Colonic mucosa (tissue), 1 donor: ENCODE measurements around a stretch of chr18.

DNA sequence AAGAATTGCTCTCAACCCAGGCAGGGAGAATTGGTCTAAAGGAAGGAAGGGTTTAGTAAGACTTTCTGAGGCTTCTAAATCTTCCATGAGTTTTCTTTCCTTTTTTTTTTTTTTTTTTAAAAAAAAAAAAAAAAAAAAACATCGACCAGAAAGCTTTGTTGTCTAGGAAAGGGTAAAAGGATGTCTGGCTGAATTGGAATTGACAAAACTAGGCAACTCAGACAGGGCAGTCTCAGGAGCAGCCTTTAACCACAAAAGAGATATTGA lies 429.3 kb upstream of the CELF4 start:
- PRO-cap, result no peak

GRCh38 chr18:40085182-40085640 lies 1869.8 kb upstream of the PIK3C3 start:
- PRO-cap, result no peak

- PRO-cap, result no peak
These were observed 83.7 kb downstream of the PIK3C3 start for GRCh38 chr18:42038754-42039186.

GRCh38 chr18:42339382-42339682 lies 384.3 kb downstream of the PIK3C3 start:
- PRO-cap, result no peak

DNA sequence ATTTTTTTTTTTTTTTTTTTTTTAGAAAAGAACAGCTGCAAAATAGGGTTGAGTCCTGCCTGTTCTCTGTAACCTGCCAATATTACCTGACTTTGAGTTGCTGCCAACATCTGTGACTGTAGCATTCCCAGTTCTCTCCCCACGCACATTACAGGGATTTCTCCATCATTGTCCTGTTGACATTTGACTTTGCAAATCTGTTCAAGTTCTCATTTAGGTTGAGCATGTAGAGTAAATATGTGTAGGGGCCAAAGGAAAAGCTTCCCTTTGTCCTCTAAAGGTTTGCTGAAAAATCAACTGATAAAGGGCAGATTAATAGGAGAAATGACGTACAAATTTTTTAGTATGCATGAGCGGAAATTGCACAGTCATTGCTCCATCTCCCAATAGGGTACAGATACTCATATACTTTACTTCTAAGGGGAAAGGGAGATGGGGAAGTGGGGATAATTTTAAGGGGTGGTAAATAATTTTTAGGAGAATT lies 385.5 kb downstream of the PIK3C3 start:
- PRO-cap, result no peak

DNA sequence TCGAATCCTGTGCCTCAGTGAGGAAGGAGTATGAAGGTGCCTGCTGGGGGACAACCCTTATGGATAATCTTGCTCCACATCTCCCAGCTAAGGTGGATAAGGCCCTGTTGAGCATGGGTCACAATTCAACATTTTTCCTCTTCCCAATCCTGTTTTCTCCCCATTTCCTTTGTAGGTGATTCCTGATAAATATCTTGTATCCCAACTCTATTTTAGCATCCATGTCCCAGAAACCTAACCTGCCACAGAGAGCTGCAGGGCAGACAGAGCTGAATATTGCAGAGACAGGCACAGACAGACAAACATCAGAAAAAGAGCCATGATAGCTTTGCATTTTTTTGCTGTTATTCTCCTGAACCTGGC lies 142.3 kb upstream of the SYT4 start:
- PRO-cap, result unidirectional peak, plus-strand start at position 281 of the sequence

DNA sequence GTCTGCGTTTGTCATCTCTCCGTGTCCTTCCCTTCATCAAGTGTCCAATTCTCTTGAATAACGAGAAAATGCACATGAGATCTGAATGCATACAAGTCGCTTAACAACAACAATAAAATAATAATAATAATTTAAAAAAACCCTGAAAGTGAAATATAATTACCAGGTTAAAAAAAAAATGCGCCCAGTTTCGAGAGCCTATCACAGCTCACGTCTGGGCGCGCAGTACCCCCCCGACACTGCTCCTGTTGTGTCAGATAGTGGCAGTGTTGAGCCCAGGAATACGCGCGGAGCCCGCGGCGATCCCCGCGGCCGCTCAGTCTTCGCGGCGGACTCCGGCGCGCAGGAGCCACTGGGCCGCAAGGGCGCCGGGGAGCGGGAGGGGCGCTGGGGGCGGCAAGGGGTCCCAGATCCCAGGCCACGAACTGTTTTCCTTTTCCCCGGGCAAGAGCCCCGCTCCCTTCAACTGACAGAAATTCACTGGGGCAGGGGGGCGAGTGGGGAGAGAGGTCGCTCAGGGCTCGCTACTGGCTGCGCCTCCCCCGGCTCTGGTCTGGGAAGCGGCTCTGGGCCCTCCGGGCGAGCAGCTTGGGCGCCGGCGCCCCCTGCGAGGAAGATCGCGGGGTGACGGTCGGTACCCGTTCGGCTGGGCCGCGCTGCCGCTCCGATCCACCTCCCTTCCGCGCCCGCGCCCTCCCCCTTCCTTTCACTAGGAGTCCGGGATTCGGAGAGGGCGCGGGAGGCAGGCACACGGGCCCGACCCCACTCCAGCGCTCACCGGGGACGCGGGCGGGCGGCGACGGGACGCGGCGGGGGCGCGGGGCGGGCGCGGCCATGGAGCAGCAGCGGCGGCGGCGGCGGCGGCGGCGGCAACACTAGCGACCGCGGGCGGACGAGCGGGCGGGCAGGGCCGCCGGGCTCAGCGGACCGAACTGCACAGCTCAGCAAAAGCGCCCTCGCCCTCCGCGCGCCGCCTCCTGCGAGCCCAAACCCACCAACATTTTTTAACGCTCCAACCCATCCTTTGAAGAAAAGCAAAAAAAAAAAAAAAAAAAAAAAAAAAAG lies 1.5 kb upstream of the SETBP1 start:
- PRO-cap, result unidirectional peak, plus-strand start at position 319 of the sequence; unidirectional peak, plus-strand start at position 613 of the sequence; bidirectional peak, plus-strand start at position 712 of the sequence, minus-strand start at position 776 of the sequence; bidirectional peak, plus-strand start outside the sequence, minus-strand start at position 943 of the sequence

- PRO-cap, result no peak
These were observed 20.5 kb downstream of the SETBP1 start for GRCh38 chr18:44701032-44701728.

DNA sequence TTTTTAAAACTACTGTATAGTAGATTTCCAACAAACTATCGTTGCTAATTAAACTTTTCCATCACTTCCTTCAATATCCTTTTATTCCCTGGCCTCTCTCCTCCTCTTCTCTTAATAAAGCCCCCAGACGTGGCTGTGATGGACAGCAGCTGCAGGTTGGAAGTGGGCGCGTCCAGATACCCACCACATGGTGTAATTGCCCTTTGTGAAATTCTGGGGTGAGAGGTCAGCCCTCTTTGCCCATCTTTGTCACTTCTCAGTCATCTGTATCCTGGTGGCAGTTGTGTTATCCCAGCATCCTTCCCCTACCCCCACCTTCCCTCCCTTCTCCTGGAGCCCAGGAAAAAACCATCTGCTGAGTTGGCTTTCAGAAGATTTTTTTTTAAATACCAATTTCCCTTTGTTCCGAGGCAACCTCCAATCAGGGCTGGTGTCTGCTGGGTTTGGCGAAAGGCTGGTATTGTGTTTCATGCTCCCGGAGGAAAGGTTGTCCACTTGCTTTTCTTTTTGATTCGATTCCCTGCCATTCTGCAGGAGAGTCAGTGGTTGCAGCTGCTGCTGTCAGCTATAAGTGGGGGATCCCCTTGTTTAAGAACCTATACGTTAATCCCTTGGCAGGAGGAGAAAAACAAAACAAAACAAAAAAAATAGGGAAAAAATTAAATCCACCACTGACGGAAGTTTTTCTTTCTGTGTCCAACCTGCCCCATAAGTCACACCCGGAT lies 35.2 kb downstream of the SETBP1 start:
- PRO-cap, result no peak

- PRO-cap, result no peak
These were observed 50.4 kb downstream of the SETBP1 start for GRCh38 chr18:44731054-44731560.

- PRO-cap, result no peak
These were observed 62.1 kb downstream of the SETBP1 start for GRCh38 chr18:44742536-44743411.

DNA sequence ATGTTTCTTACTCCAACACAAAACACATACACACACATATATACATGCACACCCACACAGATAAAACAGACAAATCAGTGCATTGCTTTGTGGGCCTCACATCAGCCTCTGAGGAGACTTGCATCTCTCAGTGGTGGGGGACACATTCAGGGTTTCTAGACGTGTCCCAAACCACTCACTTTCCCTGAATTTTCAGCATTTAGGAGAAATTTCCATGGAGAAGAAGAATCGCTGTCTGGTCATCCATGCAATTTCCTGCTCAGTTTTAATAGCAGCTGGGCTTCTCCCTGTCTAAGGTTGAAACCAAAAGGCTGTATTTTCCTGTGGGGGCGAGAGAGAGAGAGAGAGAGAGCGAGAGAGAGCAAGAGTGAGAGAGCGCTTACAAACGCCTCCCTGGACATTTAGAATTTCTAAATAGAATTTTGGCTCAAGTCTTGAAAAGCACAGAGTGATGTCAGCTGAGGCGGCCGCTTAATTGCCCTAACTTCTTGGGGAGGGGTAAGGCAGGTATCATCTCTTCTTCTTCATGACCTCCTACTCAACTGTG lies 110.8 kb downstream of the SETBP1 start:
- PRO-cap, result no peak

DNA sequence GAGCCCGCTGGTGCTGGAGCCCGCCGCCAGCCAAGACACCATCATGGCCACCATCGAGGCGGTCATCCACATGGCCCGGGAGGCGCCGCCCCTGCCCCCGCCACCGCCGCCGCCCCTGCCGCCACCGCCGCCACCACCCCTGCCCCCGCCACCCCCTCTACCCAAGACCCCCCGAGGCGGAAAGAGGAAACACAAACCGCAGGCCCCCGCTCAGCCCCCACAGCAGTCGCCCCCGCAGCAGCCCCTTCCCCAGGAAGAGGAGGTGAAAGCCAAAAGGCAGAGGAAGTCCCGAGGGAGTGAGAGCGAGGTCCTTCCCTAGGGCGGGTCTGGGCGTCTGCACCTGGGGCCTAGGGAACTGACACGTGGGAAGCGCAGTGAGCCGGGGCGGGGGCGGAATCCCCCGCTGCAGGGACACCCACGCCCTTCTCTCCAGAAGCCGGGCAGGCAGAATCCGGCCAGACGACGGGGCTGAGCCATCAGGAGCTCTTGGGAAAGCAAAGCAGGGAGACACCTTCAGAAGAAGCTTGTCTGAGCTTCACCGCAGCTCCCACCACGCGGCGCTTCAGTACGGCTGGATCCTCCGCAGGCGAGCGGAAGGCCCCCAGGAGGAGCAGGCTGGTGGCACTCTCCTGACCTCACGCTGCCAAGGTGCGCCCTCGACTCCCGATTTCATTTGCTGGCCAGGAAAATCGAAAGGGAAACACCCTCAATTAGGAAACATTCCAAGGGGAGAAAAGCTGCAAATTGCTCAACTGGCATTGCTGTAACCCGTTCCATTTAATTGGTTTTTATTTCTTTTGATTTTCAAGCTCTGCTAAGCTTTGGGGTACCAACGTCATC lies 382.9 kb downstream of the SETBP1 start:
- PRO-cap, result no peak

DNA sequence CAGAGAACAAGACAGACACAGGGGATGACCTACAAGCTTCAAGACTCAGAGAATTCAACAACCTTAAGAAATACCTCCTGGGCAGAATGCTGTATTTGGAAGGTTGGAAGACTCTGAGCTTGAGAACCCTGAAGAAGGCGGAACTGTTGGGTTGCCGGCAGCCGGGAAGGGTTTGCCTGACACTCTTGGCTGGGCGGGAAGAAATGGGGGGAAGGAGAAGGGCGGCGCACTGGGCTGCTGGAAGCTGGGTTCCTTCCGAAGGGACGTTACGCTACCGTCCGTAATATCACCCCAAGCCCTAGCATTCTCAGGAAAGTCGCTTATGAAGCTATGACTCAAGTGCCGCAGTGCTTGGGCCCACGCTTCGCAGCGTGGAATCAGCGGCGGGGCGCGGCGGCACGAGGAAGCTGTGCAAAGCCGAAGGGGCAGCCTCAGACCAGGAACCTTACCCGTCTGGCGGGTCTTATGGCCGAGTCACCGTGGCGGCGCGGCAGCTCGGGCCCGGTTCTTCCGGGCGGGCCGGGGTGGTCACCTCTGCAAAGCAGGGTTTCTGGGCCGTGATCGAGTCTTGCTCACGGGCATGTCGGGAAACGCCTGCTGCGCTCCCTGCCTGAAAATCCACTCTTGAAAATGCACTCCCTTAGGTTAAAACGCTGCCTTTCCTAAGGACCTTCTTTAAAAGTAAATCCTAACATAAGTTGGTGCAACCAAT lies 50.2 kb upstream of the SIGLEC15 start:
- PRO-cap, result unidirectional peak, plus-strand start at position 229 of the sequence

DNA sequence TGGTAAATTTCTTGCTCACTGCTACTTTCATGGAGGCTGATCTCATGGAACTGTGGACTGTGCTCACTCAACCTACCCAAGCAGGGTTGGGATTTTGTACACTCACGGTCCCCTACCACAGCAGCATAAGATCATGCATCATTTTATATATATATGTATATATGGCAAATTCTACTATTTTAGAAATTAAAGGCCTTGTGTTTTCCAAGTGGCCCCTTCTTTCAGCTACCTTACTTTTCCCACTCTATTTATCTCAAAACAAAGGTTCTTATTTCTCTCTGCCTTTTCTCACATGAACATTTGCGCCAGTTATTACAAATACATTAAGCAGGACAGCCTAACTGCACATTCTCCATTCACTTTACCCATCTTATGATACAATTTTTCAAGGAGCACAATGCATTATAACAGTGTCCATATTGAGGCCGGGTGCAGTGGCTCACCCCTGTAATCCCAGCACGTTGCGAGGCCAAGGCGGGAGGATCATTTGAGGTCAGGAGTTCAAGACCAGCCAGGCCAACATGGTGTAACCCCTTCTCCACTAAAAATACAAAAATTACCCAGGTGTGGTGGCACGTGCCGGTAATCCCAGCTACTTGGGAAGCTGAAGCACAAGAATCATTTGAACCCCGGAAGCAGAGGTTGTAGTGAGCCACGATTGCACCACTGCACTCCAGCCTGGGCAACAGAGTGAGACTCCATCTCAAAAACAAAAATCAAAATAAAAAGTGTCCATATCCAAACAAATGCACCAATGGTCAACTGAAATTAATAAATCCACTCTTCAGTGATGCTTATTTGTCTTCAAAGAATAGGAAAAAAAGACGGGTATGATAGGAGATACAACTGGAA lies 52.2 kb upstream of the EPG5 start:
- PRO-cap, result no peak

DNA sequence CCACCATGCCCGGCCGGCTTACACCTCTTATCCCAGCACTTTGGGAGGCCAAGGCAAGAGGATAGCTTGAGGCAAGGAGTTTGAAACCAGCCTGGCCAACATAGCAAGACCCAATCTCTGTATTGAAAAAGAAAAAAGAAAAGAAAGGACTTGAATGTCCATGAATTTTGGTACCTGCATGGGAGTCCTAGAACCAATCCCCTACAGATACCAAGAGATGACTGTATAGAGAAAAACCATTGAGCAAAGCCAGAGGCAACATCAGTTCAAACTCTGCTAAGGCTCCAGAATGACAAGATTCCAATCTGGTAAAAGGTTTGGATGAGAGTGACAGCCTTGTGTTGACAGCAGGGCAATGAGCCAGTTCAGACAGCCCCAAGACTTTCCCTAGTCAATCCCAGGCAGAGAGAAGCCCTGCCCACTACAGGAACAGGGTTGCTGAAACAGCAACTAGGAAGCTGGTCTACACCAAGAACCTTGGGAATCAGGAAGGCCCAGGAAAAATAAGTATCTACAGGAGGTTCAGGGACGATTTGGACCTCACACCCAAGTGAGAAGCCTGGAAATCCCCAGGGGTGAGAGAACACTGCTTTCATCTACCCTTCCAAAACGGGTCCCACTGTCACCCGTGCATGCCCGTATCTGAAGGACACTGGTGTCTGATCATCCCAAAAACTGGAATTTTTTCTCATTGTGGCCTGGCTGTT lies 3.3 kb downstream of the PSTPIP2 start:
- PRO-cap, result no peak

- PRO-cap, result no peak
These were observed 9.9 kb downstream of the RNF165 start for GRCh38 chr18:46343461-46344447.

DNA sequence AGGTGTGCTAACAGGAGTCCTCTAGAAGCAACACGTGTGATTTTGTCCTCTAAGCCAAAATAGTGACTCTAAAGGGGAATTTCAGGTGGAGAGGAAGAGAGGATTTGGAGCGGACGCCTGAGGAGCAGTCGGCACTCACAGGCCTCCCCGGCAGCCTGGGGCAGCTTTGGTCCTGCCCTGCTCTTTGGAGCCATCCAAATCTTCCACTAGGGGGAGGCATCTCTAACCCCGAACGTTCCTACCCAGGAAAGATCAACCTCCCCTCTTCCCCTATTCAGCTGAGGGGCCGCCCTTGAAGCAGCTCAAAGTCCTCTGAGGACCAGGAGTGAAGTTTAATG lies 1.1 kb upstream of the LOXHD1 start:
- PRO-cap, result no peak

GRCh38 chr18:46660922-46661453 lies 4.0 kb upstream of the LOXHD1 start:
- PRO-cap, result no peak

DNA sequence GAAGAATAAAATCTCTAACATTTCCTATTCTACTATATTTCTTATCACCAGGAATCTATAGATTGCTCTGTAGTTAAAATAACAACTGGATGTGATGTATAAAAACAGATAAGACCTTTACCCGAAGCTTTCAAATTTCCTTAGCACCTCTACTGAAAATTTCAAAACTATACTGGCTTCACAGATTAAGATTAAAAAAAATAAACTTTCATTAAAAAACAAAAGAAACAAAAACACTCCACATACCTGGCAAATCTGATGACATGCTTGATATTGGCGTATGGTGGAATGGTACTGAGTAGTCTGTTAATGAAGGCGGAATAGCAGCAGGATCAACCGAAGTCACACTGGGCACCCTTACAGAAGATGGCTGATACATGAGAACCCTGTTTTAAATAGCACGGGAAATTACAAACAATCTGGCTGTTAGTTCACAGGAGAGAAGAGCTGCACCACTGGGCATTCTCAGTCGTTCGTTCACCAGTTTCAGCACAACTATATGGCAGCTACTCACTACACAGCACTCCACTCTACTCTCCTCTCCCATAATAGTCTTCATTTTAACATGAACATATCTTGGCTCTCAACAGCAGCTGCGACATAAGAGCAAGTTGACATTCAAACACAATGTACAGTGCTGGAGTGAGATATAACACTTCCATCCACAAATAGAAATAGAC lies 64.0 kb upstream of the ST8SIA5 start:
- PRO-cap, result no peak